ENCODE data around the genes SULT6B1 and PRKD3.

DNA sequence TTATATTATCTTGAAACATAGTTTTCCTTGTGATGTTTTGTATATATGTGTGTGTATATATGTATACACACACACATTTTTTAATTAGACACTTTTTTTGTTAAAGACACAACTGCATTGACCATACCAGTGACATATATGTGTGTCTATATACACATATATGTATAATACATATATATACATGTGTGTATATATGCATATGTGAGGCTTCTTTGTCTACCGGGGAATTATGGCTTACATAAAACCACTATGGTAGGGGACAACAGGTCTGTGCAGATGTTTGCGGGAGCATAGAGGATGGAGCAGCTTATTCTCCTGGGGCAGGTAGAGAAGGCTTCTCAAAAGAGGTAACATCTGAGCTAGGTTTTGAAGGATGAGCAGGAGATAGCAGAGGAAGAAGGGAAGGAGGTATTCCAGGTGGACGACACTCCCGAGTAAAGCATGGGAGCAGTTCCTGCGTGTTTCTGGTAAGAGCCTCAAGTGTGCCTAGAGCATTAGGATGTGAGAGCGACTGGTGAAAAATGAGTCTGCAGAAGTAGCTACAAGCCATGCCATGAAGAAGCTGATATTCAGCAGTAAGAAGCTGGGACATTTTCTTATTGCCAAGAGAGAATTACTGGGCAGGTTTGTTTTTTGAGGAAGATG lies 37.9 kb downstream of the CRIM1 start:
- PRO-cap, 3 experiments, result no peak in any of the 3 experiments

- PRO-cap, 3 experiments, result no peak in any of the 3 experiments
Observed at GRCh38 chr2:36543333-36543792, 54.6 kb downstream of the FEZ2 start.

DNA sequence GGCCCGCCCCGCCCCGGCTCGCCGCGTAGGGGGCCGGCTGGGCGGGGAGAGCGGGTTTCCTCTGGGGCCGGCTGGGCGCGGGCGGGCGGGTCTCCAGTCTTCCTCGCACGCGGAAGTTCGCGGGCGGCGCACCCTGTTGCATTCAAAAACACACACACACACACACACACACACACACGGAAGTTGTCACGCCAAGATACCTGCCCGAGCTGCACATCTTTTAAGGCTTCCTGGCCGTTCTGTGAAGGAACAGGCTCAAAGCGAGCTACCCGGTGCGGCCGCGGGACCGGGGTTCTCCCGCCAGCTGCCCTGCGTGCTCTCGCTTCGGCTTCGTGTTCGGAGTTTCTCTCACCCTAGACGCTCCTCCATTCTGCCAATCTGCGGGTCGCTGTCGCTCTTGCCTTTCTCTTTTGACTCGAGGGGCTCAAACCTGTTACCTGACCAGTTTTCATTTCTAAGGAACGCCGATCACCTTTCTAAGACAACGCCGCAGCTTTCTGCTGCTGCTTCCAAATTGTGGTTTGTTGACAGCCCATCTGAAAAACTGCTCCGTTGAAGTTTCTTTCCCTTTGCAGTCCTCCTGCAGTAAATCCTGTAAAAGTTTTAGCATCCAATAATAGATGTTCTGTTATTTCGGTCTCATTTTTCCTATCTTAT lies 543 bp upstream of the STRN start:
- PRO-cap, 3 experiments, result peak in 3 of 3 experiments; most common plus-strand start position 53 of the sequence (in 2); most common minus-strand start position 538 of the sequence (in 1)

GRCh38 chr2:37105397-37105842 lies 21.1 kb downstream of the GPATCH11 start:
- PRO-cap, 3 experiments, result no peak in any of the 3 experiments

- PRO-cap, 3 experiments, result no peak in any of the 3 experiments
Observed at GRCh38 chr2:37133825-37134667, 22.7 kb downstream of the EIF2AK2 start.

- PRO-cap, 3 experiments, result no peak in any of the 3 experiments
Observed at GRCh38 chr2:37136021-37136894, 20.5 kb downstream of the EIF2AK2 start.

DNA sequence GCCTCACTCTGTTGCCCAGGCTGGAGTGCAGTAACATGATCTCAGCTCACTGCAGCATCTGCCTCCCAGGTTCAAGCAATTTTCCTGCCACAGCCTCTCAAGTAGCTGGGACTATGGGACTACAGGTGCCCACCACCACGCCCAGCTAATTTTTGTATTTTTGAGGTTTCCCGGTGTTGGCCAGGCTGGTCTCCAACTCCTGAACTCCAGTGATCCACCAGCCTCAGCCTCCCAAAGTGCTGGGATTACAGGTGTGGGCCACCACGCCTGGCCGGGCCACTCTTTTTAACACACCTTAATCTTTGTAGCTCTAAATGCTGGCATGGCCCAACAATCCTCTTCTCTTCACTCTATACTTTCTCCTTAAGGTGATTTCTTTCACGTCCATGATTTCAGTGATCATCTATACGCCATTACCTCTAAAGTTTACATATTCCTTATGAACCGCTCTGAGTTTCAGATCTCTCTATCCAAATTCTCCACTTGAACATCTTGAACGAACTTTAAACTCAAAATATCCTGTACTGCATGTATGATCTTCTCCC lies 4.4 kb downstream of the EIF2AK2 start:
- PRO-cap, 3 experiments, result no peak in any of the 3 experiments

DNA sequence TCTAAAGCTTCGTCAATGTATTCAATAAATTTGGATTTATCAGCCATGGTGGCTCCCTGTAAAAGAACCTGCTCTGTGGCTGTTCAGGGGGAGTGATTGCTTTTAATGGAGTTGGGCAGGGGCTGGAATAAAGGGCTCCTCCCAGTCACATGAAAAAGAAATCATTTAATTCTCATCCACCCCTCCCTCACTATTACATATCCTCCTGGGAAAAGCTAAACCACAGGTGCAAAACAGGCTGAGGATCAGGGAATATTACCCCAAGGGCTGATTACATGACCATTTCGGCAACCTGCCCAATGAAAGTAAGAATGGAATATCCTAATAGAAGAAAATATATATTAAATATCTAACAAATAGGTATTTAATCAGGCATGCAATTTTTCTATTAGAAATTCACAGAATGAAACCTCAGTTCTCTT lies at the start of gene SULT6B1:
SULT6B1 (minus strand) TSS at position 77 of the 422 bp plus-strand sequence.
- PRO-cap, 3 experiments, result no peak in any of the 3 experiments

DNA sequence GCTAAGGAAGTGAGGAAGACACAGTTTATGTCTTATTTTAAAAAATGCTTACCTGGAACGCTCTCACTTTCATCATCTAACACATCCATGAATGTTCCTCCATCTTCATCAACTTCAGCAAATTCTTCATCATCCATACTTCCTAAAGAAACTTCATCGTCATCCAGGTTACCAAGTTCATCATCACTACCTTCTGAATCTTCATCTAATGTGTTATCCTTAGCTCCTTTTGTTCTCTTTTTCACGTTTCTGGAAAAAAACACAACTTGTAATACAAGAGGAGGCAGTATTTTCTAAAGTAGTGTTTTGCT lies 15.4 kb downstream of the CEBPZOS start:
- PRO-cap, 3 experiments, result no peak in any of the 3 experiments

DNA sequence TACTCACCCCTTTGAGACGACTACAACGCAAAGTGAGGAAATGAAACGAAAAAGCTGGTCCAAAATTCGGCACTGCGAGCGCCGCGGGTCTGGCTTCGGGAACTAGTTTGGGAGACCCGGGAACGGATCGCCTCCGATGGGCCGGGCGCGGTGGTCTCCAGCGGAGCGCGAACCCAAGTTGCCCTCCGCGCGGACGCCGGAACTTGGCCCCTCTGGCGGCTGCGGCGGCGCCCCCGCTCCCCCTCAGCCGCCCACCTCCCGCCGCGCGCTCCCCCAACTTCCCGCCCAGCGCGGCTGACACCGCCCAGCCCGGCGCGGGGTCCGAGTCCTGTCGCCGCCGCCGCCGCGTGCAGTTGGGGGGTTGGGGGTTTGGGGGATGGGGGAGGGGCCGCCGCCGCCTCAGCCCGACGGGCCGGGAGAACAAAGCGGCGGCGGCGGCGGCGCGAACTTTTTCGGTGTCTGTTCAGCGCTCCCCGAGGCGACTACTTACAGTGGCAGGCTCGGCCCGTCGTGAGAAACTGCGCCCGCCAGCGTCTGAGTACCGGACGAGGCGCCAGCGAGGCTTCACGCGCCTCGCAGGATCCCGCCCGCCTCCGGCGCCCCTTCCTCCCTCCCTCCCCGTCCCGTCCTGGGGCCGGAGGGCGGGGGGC lies at the start of gene PRKD3:
PRKD3 (minus strand) TSS at position 643 of the 650 bp plus-strand sequence.
- PRO-cap, 3 experiments, result peak in 3 of 3 experiments; most common plus-strand start position 402 of the sequence (in 1); most common minus-strand start position 582 of the sequence (in 2)

DNA sequence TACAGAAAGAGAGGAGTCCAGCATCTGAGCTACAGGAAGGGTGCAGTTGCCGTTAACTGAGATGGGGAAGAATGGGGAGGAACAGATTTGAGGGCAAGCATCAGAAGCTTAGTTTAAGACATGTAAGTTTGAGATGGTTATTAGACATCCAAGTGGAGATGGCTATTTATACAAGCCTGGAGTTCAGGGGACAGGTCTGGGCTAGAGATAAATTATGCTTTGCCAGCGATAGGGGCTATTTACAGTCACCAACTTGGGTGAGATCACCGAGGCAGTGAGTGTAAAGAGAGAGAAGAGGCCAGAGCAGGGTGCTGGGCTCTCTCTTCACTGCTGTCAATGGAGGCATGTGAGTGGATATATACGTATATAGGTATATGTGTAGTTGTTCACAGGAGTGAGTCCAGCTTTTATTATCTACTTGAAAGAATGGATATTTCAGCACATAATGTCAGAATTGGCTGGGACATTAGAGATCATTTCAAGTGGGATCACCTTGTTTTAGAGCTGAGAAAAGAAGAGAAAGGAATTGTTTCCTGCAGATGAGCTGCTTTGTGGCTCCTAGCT lies 81.0 kb downstream of the QPCT start:
- PRO-cap, 3 experiments, result no peak in any of the 3 experiments

DNA sequence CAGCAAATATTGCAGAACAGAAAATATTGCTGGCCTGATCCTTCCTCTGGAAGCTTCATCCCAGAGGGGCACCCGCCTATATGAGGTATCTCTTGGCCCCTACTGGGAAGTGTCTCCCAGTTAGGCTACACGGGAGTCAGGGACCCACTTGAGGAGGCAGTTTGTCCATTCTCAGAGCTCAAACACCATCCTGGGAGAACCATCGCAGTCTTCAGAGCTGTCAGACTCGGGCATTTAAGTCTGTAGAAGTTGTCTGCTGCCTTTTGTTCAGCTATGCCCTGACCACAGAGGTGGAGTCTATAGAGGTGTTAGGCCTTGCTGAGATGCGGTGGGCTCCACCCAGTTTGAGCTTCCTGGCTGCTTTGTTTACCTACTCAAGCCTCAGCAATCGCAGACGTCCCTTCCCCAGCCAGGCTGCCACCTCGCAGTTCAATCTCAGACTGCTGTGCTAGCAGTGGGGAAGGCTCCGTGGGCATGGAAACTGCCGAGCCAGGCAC lies 71.9 kb downstream of the CDC42EP3 start:
- PRO-cap, 3 experiments, result peak in 2 of 3 experiments; most common plus-strand start position 393 of the sequence (in 2)

GRCh38 chr2:37670305-37671290 lies 844 bp downstream of the CDC42EP3 start:
- PRO-cap, 3 experiments, result no peak in any of the 3 experiments

- PRO-cap, 3 experiments, result no peak in any of the 3 experiments
Observed at GRCh38 chr2:37794631-37795295, 123.3 kb upstream of the CDC42EP3 start.

DNA sequence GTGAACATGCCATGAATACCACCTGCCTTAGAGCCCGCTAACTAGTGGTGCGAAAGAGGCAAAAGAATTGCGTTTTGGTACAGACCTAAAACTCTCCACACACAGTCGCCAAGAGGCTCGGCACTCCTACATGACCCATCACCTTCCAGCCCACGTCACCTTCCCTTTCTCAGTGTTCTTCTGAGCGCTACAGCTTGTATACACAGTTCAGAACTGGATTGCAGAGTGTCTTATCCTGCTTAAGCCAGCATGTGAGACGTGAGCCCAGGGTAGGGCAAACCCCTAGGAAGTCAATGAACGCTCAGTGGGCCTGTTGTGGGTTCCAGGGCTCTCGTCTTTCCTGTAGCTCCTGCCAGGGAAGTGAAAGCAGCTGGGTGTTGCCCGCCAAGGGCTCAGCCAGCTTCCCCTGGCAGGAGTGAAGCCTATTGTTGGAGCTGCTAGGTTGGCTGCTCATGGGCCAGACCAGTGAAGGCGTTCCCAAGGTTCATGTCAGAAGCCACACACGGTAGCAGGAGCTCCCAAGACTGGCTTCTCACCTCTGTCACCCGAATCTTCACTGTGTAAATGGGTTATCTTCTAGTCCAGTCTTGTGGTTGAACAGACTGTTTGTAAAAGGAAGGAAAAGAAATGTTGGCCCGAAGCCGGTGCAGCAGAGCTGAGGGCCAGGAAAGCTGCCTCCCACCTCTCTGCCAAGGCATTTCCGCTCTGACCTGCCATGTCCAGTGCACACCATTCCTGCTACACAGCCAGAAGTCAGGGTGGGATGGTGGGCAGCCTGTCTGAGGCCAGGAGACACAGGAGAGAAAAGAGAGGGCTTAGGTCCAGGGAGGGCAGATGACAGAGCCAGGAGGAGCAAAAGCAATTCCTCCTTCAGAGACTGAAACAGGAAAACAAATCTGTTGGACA lies 69.7 kb upstream of the RMDN2 start:
- PRO-cap, 3 experiments, result no peak in any of the 3 experiments

DNA sequence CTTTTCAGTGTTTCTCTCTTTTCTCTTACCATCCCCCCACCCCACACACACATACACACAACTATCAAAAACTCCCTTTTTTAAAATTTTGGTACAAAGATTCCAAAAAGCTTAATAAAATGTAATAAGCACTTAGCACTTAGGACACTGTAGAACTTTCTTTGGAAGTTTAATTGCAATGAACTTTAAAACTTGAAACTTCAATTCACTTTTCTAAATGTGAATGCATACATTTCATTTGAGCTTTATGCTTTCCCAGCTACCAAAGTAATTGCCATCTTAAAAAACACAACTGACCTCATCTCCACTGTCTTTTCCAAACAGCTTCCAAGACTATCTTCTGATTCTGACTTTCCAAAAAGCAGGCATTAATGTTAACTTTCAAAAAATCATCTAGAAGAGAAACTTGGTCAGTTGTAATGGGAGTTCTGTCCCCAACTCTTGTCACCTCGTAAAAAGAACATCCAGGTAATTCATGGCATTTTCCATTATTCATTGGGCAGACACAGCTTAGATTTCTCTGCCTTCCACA lies 7.0 kb downstream of the CYP1B1 start:
- PRO-cap, 3 experiments, result no peak in any of the 3 experiments

DNA sequence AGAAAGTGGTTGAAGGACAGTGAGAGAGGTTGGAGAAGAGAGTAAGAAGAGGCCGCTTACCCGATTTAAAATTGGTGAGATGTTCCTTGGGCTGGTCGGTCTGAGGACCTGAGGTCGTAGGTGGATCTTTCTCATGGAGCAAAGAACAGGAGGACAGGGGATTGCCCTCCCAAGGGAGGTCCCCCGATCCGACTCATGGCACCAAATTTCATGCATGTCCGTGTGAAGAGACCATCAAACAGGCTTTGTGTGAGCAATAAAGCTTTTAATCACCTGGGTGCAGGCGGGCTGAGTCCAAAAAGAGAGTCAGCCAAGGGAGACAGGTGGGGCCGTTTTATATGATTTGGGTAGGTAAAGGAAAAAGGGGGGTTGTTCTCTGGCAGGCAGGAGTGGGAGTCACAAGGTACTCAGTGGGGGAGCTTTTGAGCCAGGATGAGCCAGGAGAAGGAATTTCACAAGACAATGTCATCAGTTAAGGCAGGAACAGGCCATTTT lies 10.0 kb upstream of the CYP1B1 start:
- PRO-cap, 3 experiments, result no peak in any of the 3 experiments

- PRO-cap, 3 experiments, result no peak in any of the 3 experiments
Observed at GRCh38 chr2:38116650-38117145, 40.7 kb upstream of the CYP1B1 start.

DNA sequence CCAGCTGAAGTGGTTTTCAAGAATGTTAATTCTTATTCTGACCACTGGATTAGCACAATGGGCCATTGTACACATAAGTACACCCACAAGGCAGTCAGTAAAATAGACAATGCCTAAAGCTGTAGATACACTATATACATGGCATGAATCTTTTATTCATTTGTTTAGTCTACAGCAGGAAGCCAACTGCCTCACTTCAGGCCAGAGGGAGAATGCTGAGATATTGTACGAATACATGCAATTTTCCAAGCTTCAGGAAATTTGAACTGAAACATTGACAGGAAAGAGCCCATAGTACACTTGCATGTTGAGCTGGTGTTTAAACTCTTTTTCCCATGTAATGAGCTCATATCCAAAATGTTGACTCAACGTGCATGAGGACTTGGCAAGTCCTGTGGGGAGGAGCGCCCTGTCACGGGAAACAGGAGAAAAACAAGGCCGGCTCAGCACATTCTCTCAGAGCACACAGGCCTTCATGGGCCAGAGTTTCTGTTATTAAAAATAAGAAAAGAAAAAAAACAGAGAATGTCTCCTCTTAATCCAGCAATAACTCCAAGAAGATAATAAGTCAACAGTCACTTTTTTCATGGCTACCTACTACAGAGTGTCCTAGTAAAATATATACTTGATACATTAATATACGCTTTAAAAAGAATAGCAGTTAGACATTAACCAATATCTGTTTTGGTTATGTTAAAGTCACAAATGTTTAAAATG lies 111.7 kb upstream of the CYP1B1 start:
- PRO-cap, 3 experiments, result peak in 2 of 3 experiments; most common plus-strand start position 446 of the sequence (in 2)

- PRO-cap, 3 experiments, result no peak in any of the 3 experiments
Observed at GRCh38 chr2:38321573-38322167, 55.4 kb downstream of the ATL2 start.